Omental fat pad (tissue), 4 donors: ENCODE measurements around the gene GPR137B.

DNA sequence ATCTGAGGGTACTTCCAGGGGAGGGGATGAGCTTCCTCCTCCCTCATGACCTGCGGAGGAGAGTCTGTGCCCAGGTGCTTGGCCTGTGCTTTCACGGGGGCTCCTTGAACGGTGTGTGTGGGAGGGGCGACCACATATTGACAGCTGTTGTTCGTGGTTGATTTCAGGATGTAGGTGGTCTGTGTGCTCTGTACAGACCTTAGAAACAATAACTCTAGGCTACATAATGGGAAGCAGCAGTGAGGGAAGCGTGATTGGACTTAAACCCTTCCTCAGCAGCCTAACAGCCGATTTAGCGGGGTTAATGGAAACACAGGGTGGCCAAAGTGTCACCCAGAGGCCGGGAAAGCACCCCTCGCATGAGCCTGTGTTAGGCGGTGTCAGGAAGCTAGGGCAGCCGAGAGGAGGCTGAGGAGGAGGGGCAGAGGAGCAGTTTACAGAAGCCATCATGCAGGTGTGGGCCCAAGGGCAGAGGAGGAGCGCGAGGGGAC lies 56.0 kb downstream of the TBCE start:
- PRO-cap: no peak
- RAMPAGE, long total RNA, 4 experiments: no peak in any of the 4 experiments

DNA sequence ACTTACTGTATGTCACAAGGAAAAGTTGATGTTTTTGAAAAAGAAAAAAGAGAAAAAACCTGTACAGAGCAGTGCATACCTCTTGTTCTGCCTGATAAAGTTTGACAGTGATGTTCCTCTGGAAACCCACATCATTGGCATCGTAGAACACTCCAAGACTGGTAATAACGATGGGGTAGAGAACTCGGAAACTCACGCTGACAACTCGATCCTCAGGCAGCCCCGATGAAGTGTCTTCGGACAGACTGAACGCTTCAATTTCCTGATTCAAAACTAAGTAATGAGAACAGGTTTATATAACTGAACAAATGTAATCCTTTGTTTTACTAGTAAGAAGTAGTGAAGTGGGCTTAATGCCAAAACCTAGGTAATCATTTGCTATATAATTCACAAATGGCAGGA lies 20.0 kb downstream of the B3GALNT2 start:
- PRO-cap: no peak
- RAMPAGE, long total RNA, 4 experiments: no peak in any of the 4 experiments

DNA sequence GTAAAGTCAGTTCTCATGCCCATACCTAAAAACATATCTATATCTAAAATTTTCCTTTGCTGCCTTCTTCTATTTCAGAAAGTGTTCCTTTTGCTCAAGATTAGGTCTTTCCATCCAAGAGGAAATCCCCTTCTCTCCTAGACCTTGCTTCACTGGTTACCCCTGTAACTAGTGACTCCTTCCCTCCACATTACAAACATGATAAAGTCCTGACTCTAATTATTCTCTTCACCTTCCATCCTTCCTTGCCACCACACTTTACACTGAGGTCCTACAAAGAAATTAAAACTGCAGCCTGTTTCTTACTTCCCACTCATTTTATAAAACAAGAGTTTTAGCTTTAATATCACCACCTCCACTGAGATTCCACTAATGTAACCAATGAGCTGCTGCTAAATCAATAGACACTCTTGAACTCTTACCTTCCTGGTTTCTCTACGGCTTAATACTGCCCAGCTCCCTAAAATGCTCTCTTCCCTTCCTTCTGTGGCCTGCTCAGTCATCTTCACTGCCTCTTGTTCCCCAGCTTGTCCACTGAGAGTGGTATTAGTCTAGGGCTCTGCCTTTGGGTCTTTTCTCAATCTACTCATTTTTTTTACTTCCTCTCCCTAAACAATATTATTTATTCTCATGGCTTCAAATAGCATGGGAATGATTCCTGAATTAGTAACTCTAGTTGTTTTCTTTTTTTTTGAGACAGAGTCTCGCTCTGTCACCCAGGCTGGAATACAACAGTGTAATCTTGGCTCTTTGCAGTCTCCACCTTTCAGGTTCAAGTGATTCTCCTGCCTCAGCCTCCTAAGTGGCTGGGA lies 14.5 kb downstream of the B3GALNT2 start:
- PRO-cap: no peak
- RAMPAGE, long total RNA, 4 experiments: no peak in any of the 4 experiments

DNA sequence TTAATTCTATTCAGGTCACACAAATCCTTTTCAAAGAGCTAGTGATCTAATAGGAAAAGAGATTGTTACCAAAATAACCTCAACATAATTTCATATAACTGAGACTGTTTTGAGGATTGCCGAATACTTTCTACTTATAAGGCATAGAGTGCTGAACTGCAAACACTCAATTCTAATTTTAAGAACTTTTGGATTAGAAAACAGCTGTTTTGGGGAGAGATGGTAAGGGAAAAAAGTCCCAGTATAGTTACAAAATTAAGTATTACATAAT lies 1.3 kb downstream of the B3GALNT2 start:
- PRO-cap: no peak
- RAMPAGE, long total RNA, 4 experiments: no peak in any of the 4 experiments

DNA sequence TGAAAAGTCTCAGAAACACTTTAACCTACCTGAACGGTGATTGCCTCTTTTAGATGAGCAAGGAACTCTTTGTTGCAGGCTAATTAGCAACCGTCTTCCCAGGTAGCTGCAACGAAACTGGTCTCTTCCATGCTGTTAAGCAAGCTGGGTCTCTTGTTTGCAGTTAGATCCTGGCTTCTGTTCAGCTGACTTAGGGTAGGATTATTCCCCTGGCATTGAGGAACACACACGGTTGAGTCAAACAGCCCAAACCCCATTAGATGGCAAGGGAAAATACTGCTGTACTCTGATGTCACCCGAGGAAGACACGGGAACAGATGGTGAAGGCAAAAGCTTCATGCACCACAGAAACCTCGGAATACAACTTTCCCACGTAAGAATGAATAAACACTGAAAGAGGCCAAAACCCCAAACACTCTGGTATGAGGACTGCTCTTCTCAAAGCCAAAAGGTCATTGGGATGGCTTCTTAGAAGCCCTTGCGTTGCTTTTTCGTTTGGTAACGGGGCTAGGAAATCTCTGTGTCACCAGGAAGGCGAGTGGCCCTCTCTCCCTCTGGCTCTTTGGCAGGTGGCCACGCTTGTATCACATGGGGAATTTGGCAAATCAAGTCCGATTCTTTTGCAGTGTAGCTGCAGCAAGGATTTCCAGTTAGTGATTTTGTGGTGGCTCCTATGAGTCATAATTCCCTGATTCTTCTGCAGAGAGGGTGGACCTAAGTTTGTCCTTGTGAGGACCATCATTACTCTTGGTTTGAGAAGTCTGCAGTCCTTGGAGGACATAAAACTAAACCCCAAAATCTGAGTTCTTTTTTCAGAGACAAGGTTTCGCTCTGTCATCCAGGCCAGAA lies 16.7 kb upstream of the LYST start:
- PRO-cap: no peak
- RAMPAGE, long total RNA, 4 experiments: start-site peak on the minus strand in 4 of 4 experiments, centred at positions 472 to 528 of the sequence, 27 to 75 reads per replicate

DNA sequence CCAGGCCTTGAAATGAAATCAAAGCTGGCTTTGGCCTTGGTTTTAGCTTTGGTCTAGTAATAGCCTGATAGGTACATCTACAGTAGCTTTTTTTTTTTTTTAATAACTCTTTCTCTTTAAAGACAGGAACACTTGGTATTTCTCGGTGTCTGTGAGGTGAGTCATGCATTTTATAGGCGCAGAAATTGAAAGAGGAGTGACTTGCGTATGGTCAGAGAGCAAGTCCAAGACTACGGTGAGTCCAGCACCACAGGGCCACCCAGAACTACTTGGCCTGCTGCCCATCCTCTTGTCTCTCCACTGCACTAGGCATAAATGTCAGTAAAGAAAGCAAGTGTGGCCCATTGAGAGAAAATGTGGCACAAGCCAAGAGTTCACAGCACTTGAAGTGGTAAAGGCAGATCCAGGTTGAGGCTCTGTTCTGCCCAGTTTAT lies 36.3 kb upstream of the LYST start:
- PRO-cap: no peak
- RAMPAGE, long total RNA, 4 experiments: no peak in any of the 4 experiments

DNA sequence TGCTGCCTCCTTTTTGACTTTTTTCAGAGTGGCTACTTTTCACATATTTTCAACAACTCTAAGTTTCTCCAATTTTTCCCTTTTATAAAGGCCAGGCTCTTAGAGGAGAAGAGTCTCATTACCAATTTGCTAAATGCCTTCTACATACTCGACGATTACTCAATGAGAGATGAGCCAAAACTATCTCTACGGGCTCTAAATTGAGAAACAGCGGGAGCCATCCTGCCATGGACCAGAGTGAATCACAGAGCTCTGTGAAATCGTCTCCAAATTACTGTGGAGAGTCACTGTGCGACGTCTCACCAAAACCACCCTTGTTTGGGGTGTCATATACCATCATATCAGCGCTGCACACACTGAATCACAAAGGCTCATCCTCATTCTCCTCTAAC lies 44.6 kb downstream of the NID1 start:
- PRO-cap: no peak
- RAMPAGE, long total RNA, 4 experiments: no peak in any of the 4 experiments

DNA sequence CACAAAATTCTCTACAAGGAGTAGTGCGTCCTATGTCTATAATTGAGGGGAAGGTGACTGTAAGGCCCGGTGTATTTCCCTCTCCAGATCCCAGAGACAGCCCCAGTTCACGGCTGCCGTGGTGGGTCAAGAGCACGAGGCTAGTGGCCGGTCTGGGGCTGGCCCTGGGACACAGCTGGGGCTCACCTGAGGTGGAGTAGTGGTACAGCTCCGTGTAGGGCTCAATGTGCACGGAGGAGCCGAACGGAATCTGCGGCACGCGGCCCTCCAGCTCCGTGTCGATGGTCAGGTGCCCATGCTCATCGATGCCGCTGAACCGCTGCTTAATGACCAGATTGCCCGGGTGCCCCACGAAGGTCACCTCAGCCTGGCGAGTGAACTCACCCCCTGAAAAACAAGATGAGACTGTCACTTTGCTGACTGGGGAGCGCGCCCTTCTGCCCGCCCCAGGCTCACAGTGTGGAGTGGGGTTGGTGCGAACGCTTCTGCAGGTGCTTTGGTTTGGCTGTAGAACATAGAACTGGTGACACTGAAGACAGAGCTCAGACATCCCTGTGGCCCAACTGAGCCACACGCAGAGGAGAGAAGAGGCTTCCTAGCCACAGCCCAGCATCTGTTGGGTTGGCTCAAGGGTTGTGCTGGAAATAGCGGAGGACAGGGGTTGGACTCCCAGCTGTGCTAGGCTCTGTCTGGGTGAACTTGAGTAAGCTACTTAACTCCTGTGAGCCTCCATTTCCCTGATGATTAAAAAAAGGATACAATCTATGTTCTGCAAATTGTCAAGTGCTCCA lies 35.3 kb downstream of the NID1 start:
- PRO-cap: no peak
- RAMPAGE, long total RNA, 4 experiments: no peak in any of the 4 experiments

DNA sequence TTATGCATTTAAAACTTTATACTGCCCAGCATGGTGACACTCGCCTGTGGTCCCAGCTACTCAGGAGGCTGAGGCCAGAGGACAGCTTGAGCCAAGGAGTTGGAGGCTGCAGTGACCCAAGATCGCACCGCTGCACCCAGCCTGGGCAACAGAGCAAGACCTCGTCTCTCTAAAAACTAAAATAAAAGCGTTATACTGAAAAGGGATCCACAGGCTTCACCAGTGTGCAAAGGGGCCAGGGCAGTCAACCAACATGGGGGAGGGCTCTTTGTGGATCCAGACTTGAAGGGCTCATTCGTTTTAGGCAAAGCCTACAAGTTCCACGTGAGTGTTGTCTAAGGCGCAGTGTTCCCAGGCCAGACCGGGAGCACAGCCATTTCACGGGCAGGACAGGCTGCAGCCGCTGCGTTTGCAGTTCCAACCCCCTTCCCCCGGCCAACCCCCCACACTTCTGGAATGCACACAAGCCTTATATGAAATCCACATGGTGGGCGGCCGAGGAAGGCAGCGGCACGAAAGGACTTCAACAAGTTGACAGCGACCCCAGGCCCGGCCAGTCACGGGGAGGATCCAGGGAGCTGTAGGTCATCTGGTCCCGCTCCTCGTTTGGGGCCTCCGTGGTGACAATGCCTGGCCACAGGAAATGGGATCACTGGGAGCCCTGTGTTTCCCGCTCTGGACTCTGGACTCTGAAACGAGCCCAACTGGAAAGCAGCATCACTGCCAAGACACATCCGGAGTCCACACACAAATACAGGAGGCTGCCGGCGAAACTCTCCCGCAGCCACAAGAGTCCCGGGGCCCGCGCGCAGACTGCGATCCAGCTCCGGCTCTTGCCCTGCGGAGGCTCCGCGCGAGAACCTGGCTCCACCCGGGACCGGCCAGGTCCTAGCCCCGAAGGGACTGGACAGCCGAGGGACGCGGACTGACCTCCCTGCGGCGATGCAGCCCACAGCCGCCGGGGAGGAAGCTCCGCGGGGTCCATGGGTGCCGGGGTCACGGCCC lies 970 bp downstream of the NID1 start:
- PRO-cap: no peak
- RAMPAGE, long total RNA, 4 experiments: start-site peak on the plus strand in 1 of 4 experiments, centred at position 779 of the sequence, 13 reads per replicate

- PRO-cap: no peak
- RAMPAGE, long total RNA, 4 experiments: no peak in any of the 4 experiments
These were observed 26.8 kb upstream of the NID1 start for GRCh38 chr1:236091582-236092165.

- PRO-cap: unidirectional peak, plus-strand start at chr1:236142553
- RAMPAGE, long total RNA, 4 experiments: no peak in any of the 4 experiments
These were observed at the start of gene GPR137B for GRCh38 chr1:236141850-236142656. GPR137B (plus strand) TSS chr1:236142539.

DNA sequence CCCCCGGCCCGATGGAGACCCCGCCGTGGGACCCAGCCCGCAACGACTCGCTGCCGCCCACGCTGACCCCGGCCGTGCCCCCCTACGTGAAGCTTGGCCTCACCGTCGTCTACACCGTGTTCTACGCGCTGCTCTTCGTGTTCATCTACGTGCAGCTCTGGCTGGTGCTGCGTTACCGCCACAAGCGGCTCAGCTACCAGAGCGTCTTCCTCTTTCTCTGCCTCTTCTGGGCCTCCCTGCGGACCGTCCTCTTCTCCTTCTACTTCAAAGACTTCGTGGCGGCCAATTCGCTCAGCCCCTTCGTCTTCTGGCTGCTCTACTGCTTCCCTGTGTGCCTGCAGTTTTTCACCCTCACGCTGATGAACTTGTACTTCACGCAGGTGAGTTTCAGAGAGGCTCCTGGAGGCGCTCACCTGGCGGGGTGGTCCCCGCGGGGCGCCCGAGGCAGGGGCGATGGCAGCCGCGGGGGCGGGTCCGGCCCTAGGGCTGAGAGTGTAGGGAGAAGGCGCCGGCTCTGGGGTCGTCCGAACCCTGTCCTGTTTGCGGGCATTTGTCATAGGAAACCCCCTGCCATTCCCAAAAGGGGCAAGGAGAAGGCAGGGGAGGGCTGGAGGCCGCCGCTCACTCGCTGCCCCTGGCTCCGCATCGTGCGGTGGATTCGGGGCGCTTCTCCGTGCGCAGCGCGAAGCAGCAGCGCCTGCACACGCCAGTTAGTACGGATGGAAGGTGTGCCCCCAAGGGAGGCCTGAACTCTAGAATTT lies 498 bp downstream of the GPR137B start:
- PRO-cap: no peak
- RAMPAGE, long total RNA, 4 experiments: no peak in any of the 4 experiments

- PRO-cap: no peak
- RAMPAGE, long total RNA, 4 experiments: no peak in any of the 4 experiments
These were observed 14.3 kb downstream of the GPR137B start for GRCh38 chr1:236156419-236157170.

DNA sequence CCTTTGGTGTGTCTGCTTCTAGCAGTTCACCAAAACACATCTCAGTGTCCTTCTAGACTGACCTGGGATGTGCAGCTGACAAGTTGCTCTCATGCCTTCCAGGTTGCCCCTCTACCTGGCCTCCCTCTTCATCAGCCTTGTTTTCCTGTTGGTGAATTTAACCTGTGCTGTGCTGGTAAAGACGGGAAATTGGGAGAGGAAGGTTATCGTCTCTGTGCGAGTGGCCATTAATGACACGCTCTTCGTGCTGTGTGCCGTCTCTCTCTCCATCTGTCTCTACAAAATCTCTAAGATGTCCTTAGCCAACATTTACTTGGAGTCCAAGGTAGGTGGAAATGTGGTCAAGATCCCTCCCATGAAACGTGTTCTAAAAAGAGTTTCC lies 36.0 kb downstream of the GPR137B start:
- PRO-cap: no peak
- RAMPAGE, long total RNA, 4 experiments: no peak in any of the 4 experiments

GRCh38 chr1:236284180-236284837 lies 2.6 kb upstream of the ERO1B start:
- PRO-cap: no peak
- RAMPAGE, long total RNA, 4 experiments: no peak in any of the 4 experiments

GRCh38 chr1:236416305-236416740 lies 22.2 kb downstream of the EDARADD start:
- PRO-cap: no peak
- RAMPAGE, long total RNA, 4 experiments: no peak in any of the 4 experiments

DNA sequence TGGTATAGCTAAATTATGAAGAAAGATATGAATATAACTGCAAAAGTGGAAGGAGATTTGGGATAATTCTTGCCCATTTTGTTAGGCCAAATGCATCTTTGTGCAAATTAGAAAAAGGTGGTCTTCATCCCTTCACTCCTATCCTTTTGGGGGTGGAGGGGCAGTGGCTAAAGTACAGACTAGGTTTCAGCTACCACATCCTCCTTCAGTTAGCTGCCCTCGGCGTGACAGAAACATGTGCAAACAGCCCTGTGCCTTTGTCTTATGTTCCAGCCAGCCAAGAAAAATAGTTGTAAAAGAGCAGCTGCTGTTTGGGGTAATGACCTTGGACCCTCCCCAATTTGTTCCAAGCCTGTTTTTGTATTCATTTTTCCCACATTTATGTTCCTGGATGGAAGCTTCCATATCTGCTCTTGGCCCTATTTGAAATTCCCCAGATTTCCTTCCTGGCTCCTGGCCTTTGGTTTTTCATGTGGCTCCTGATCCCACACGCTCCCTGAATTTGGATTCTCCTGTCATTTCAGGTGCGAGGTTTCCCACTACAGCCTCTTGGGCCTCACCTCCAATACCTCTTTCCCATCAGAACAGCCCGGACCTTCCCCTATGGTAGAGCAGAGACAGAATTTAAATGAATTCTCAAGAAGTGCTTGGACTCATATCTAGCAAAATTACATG lies 8.2 kb upstream of the LGALS8 start:
- PRO-cap: no peak
- RAMPAGE, long total RNA, 4 experiments: no peak in any of the 4 experiments

GRCh38 chr1:236688470-236689100 lies 2.3 kb downstream of the ACTN2 start:
- PRO-cap: no peak
- RAMPAGE, long total RNA, 4 experiments: no peak in any of the 4 experiments

DNA sequence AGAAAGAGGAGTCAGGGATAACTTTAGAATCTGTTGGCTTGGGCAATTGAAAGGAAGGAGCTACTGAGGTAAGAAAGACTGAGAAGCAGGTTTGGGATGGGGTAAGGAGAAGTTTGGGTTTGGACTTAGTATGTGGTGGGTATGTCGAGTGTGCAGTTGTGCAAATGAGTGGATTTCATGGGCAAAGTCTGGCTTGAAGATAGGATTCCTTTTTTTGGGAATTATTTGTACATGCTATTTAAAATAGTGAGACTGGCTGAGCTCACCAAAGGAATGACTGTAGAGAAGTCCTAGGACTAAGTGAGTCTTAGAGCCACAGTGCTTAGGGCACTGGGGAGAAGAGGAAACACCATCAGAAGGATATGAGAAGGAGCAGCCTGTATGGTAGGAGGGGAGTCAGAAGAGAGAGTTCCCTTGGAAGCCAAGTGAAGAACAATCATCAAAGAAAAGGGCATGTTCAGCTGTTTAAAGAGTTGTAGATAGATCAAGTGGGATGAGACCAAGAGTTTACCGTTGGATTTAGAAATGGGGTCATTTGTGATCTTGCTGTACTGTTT lies 48.7 kb downstream of the MTR start:
- PRO-cap: no peak
- RAMPAGE, long total RNA, 4 experiments: no peak in any of the 4 experiments

DNA sequence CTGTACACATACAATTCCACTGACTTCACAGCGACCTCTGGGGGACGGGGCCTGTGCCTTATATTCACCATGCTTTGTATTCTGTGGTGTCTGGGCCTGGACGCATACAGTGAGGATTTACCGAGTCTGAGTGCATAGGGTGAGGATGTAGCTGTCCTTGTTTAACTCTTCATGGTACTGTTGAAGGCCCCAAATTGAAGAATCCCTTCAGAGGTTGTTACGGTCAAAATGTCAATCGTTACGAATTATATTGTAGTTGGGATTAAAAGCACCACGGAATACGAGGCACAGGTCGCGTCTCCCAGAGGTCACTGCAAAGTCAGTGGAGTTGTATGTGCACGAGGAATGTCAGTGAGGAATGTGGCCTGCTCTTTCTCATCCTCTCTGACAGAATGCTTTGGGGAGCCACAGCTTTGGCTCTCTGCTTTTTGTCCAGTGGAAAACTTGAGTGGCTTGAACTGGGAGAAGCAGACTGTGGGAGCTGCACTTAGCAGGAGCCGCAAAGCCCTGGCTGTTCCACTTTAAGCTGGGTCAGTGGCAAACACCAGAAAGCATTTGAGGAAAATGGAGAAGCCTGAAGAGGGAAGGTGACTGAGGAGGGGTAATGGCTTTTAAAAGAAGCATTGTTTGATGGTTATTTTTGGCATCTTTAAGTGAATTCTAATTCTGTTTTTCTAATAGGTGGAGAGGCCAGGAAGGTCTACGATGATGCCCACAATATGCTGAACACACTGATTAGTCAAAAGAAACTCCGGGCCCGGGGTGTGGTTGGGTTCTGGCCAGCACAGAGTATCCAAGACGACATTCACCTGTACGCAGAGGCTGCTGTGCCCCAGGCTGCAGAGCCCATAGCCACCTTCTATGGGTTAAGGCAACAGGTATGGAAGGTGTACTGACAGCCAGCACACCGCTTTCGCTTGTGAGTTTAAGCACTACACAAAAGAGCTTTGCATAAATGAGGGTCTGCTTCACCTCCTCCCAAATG lies 95.7 kb downstream of the MTR start:
- PRO-cap: no peak
- RAMPAGE, long total RNA, 4 experiments: no peak in any of the 4 experiments